IMR-90 (cell line): ENCODE measurements around a stretch of chr20.

DNA sequence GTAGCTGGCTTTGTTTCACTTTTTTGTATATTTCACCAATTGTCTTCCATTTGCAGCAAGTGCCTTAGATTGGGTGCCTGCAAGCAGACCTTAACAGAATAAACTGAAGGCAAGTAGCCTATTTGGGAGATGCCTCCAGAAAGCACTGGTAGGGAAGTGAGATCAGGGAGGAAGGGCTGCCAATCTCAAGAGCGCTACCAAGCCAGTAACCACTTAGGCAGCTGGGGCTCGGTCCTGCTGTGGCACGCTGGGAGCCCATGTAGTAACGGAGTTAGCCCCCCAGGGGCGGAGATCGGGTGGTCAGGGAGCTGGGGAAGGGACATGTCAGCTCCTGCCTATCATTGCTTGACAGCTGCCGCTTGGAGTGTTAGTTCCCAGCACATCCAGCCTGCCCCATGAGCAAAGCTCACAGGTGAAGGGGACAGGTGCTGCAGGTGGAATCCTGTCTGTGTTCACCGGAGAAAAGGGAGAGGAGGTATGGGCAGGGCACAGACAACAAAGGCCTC is 127.0 kb downstream of the CEBPB start:
- RRBS, result no CpG with 5 or more reads among the region's 8 CpGs
CAGE:
- cytosol, long polyA plus RNA, result no peak
- long polyA plus RNA, result no peak
- nucleus, long polyA plus RNA, result no peak

DNA sequence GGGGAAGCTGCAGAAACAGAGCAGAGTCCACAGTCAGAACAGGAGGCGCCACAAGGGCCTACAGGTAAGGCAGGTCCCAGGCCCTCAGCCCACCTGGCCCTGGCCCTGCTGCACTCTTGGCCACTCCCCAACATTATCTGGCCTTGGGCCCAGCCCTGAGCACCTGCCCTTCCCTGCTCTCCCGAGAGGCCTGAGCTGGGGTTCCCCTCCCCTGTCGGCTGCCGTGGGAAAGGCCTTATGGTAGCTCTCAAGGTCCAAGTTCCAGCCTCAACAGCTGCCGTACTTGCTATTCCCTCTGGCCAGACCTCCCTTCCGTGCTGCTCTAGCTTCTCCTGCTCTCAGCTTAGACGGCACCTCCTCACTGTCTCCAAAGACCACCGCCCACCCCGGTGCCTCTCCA is 140.6 kb upstream of the PTPN1 start:
- RRBS, result no CpG with 5 or more reads among the region's 9 CpGs
CAGE:
- cytosol, long polyA plus RNA, result no peak
- long polyA plus RNA, result no peak
- nucleus, long polyA plus RNA, result no peak

- RRBS, result 89% methylated on average over 4 of the region's 17 CpGs
CAGE:
- cytosol, long polyA plus RNA, result no peak
- long polyA plus RNA, result no peak
- nucleus, long polyA plus RNA, result no peak
These were observed 133.4 kb upstream of the PTPN1 start for GRCh38 chr20:50376660-50377332.

- RRBS, result 93% methylated on average over 1 of the region's 7 CpGs
CAGE:
- cytosol, long polyA plus RNA, result no peak
- long polyA plus RNA, result no peak
- nucleus, long polyA plus RNA, result no peak
These were observed 109.3 kb upstream of the PTPN1 start for GRCh38 chr20:50400950-50401238.

DNA sequence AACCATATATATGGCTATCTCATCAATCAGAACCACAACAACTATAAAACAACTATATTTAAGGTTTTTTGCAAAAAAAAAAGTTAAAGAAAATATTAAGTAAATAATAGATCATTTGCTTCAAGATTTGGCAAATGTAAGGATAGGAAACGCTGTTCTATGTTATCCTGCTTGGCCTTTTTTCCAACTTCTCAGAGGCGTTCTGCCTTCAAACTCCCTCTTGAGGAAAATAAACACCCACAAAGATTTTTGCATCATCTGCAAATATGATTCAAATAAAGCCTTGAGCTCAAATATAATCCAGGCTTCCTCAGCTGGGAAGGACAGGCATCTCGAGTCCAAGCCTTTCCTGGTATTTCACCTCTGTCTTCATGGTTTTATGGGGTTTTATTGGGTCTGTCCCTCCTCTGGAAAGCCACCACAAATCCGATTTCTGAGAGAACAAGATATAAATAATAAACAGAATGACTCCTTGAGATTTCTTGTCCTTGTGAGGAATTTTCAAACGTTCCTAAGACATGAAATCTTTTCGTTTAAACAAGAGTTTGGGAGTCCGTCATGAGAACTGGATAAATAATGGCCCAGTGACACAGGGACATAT is 67.6 kb upstream of the PTPN1 start:
- RRBS, result no CpG with 5 or more reads among the region's 7 CpGs
CAGE:
- cytosol, long polyA plus RNA, result no peak
- long polyA plus RNA, result no peak
- nucleus, long polyA plus RNA, result no peak

GRCh38 chr20:50450880-50452069 is 58.9 kb upstream of the PTPN1 start:
- RRBS, result no CpG with 5 or more reads among the region's 25 CpGs
CAGE:
- cytosol, long polyA plus RNA, result no peak
- long polyA plus RNA, result no peak
- nucleus, long polyA plus RNA, result no peak

DNA sequence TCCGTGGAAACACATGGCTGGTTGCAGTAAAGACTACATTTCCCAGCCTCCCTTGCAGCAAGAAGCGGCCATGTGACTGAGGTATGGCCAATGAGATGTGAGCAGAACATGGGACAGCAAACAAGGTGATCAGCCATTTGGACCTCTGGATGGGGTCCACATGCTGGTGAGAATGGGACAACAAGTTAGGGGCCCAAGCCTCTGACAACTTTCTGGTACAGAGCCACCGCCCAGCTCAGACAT is 42.1 kb upstream of the PTPN1 start:
- RRBS, result no CpG with 5 or more reads among the region's 3 CpGs
CAGE:
- cytosol, long polyA plus RNA, result no peak
- long polyA plus RNA, result no peak
- nucleus, long polyA plus RNA, result no peak

DNA sequence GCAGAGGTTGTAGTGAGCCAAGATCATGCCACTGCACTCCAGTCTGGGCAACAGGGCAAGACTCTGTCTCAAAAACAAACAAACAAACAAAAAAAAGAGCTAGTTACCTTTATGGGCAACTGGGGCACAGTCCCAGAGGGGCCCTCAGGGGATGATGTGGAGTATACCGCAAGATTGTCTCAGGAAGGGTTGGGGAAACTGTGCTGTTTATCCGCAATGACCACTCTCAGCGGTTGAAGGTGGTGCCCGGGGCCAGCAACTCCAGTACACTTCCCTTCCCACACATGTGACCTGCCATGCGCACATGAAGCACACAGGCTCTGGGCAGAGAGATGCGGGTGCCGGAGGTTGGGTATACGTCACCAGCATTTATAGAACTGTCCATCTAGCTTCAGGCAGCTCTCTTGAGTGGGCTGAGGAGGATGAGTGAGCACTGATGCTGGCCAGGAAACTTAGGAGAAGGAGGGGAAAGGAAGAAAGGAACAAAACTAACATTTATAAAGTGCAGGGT is 26.8 kb upstream of the PTPN1 start:
- RRBS, result 23% methylated on average over 3 of the region's 8 CpGs
CAGE:
- cytosol, long polyA plus RNA, result no peak
- long polyA plus RNA, result no peak
- nucleus, long polyA plus RNA, result no peak

DNA sequence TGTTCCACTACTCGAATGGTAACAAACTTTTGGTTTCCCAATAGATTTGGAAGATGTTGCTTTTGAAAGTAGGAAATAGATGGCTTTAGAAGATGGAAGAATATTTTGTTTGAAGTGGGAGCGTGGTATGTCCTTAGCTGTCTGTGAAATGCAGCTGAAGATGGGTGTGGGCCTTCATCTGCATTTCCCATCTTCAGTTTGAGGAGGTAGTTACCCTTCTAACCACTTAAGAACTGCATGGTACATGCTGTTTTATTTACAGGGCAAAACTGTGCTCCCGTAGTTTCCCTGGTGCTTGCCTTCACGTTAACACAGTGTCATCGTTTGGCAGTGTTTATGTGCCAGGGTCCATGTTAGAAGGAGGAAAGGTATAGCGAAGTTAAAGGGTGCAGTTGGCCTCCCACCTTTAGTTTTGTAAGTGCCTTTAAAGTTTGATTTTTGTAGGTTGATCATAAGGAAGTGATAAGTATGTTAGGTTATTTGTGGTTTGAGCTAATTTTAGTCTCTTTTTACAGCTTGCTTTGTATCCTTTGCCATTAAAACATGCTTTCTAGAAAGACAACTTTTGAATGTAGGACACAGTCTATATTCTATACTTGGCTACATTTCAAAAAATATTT is 9.3 kb downstream of the PTPN1 start:
- RRBS, result no CpG with 5 or more reads among the region's 6 CpGs
CAGE:
- cytosol, long polyA plus RNA, result no peak
- long polyA plus RNA, result no peak
- nucleus, long polyA plus RNA, result no peak

GRCh38 chr20:50520540-50521281 is 10.5 kb downstream of the PTPN1 start:
- RRBS, result no CpG with 5 or more reads among the region's 1 CpG
CAGE:
- cytosol, long polyA plus RNA, result no peak
- long polyA plus RNA, result no peak
- nucleus, long polyA plus RNA, result no peak

- RRBS, result no CpG with 5 or more reads among the region's 8 CpGs
CAGE:
- cytosol, long polyA plus RNA, result no peak
- long polyA plus RNA, result no peak
- nucleus, long polyA plus RNA, result no peak
These were observed 31.4 kb downstream of the PTPN1 start for GRCh38 chr20:50541541-50542116.

GRCh38 chr20:50546653-50547233 is 36.6 kb downstream of the PTPN1 start:
- RRBS, result 32% methylated on average over 2 of the region's 4 CpGs
CAGE:
- cytosol, long polyA plus RNA, result no peak
- long polyA plus RNA, result no peak
- nucleus, long polyA plus RNA, result no peak

GRCh38 chr20:50577700-50578578 is 67.8 kb downstream of the PTPN1 start:
- RRBS, result no CpG with 5 or more reads among the region's 18 CpGs
CAGE:
- cytosol, long polyA plus RNA, result no peak
- long polyA plus RNA, result no peak
- nucleus, long polyA plus RNA, result no peak

DNA sequence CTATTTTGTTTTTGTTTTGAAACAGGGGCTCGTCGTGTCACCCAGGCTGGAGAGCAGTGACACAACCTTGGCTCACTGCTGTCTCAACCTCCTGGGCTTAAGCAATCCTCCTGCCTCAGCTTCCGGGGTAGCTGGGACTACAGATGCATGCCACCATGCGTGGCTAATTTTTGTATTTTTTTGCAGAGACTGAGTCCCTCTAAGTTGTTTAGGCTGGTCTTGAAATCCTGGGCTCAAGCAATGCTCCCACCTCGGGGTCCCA is 19.3 kb upstream of the RIPOR3 start:
- RRBS, result no CpG with 5 or more reads among the region's 5 CpGs
CAGE:
- cytosol, long polyA plus RNA, result no peak
- long polyA plus RNA, result no peak
- nucleus, long polyA plus RNA, result no peak

DNA sequence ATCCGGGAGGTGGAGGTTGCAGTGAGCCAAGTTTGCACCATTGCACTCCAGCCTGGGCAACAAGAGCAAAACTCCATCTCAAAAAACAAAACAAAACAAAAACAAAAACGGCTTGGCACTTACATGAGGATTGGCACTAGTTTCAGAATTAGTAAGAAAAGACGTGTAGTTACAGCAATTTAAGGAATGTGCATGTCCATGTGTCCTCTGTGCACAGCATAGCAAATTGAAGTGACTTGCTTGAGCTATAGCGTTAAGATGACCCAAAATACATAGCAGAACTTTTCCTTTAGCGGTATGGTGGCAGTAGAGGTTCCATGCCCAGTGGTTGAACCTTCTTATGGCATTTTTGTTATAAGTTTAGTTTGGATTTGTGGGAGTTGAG is 2.0 kb downstream of the PARD6B start:
- RRBS, result no CpG with 5 or more reads among the region's 5 CpGs
CAGE:
- cytosol, long polyA plus RNA, result no peak
- long polyA plus RNA, result no peak
- nucleus, long polyA plus RNA, result no peak

DNA sequence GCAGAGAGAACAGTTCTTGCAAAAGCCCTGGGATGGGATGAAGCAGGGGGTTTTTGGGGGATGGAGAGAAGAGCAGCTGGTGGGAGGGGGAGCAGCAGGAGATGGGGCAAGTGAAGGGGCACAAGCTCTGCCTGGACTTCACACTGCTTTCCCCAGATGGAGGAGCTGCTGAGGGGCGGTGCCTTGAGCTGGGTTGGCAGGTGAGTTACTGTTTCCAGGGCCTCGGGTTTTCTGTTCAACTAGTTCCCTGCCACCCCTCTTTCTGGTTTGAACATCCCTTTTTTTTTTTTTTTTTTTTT is 5.4 kb downstream of the BCAS4 start:
- RRBS, result no CpG with 5 or more reads among the region's 2 CpGs
CAGE:
- cytosol, long polyA plus RNA, result no peak
- long polyA plus RNA, result no peak
- nucleus, long polyA plus RNA, result no peak

DNA sequence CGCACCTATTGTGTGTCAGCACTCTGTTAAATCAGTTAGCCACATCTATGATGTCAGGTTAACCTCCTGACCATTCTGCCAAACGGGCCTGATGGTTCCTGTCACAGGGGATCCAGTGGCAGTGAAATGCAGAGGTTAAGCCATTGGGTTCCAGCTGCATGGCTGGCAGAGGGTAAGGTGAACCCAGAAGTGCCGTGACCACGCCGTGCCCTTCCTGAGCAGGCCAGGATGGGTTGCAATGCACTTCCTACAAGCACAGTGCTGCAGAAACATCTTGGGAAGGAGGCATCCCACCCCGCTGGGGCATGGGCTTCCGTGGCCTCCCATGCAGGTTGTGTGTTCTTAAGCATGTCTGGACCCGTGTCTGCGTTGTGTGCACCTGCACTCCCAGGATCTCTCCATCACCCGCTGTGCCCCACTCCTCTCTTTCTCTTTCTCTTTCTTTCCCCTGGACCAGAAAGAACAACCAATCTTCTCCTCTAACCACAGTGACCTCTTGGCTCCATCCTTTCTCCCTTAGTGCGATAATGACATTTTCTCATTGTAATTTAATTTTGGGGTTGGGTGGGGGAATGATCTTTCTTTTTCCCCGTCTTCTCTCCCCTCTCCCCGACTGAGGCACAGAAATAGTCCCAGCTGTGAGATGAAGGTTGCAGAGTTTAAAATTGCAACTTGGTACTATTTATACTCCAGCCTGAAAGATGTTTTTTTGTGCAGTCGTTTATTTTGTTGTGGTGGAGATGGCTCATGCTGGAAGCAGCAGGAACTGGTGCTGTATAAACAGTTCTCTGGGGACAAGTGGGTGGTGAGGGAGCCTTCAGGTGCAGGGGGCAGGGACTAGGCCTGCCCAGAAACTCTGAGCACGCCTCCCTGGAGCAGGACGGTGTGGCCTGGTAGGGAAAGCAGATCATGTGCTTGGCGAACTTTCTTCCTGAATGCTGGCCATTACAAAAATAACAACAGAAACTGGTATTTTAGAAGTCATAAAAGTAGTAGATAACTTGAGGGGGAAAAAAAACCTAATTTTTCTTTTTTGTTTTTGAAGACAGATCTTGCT is 20.5 kb downstream of the BCAS4 start:
- RRBS, result no CpG with 5 or more reads among the region's 17 CpGs
CAGE:
- cytosol, long polyA plus RNA, result no peak
- long polyA plus RNA, result no peak
- nucleus, long polyA plus RNA, result no peak

- RRBS, result no CpG with 5 or more reads among the region's 14 CpGs
CAGE:
- cytosol, long polyA plus RNA, result no peak
- long polyA plus RNA, result no peak
- nucleus, long polyA plus RNA, result no peak
These were observed 33.9 kb downstream of the ADNP start for GRCh38 chr20:50897118-50897964.

DNA sequence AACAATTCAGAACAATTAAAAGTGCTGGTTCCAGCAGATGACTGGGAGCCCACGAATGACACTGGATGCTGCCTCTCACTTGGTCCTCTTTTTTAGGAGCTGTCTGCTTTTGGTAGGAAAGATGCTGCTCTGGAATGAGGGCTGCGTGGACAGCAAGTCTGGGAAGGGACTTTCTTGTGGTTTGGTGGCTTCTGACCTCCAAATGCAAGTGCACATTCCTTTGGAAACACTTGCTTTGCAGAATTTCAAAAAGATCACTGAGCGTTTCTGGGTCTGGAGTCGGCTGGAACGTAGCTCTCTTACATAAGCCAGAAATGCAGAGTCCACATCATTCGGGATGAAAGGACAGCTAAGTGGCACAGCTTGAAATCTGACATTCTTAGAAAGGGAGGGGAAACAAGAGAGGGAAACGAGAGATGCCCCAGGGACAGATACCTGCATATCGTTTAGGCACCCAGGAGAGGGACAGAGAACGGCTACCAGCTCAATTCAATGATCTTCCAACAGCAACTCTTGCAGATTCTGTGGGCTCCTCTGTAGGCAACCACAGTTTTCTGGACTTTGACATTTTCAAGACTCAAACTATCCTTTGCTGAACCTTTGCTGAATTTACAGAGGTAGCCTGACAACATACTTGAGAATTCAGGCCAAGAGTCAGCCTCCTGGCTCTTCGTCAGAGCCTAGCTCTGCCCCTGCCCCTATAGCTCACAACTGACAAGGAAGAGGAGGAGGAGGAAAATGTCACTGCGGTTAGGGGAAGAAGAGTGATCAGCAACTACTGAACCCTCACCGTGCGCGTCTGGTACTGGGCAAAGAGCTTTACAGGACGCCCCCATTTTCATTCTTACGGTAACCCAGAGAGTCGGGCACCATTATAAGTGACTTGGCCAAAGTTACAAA is 118.6 kb downstream of the NFATC2 start:
- RRBS, result no CpG with 5 or more reads among the region's 17 CpGs
CAGE:
- cytosol, long polyA plus RNA, result no peak
- long polyA plus RNA, result no peak
- nucleus, long polyA plus RNA, result no peak

DNA sequence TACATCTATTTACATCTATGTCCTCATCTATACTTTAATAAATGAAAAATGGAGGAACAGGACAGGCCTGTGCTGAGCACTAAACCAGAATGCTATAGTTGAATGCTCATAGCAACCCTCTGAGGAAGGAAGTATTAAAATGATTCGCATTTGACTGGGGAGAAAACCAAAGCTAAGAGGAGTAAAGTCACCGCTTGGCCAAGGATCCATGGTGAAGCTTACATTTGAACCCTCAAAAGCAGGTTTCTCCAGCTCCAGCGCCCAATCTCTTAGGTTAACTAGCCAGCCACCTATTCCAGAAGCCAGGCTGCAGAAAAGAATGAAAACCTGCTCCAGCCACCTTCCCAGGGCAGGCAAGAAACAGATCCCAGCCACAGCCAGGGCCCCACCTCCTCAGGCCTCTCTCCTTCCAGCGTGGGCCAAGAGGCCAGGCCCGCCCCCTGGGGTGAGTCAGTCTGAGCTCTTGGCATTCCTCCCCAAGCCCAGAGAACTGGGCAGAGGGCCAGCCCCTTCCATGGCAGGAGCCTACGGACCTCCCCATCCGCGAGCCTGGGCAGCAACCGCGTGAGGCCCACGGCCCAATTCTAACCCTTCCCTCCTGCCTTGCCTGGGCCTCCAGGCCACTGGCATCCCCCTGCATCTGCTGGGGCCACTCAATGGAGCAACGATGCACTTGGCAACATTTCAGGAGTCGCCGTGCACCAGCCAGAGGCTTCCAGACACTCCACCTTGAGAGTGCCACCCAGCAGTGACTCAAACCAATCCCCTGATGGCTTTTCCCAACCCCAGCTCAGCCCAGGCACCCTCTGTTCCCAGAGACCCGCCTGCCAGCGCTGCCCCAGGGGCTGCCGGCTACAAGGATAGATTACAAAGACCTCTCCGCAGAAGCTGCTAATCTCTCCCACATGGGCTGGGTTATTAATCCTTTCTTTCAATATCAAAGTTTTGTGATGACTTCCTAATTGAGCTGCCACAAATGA is 86.0 kb downstream of the NFATC2 start:
- RRBS, result no CpG with 5 or more reads among the region's 18 CpGs
CAGE:
- cytosol, long polyA plus RNA, result no peak
- long polyA plus RNA, result no peak
- nucleus, long polyA plus RNA, result no peak